GM12878 (cell line): ENCODE data around the gene SSMEM1.

DNA sequence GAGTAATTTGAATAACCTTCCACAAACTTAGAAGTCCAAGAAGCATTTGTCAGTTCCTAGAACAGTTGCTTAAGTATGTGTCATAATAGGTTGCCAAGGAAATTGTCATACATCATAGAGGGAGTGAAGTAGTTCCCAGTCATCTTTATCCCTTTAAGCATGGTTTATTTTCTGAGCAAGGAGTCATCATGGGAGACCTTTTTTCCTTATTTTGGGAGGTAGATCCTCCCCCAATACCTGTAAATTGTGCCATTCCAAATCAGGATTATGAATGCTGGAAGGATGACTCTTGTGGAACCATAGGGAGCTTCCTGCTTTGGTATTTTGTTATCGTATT, at the start of gene SSMEM1:
TSS of gene SSMEM1 (plus strand) at position 138 of the 337 bp plus-strand sequence.
- RAMPAGE, long total RNA: no peak
- RRBS, 2 experiments: no CpG with 5 or more reads among the region's 1 CpG
CAGE:
- cytosol, long polyA minus RNA: no peak
- cytosol, long polyA plus RNA: no peak
- long polyA plus RNA: no peak
- nucleolus, long total RNA: no peak
- nucleus, long polyA plus RNA: no peak
- nucleus, long total RNA: no peak

DNA sequence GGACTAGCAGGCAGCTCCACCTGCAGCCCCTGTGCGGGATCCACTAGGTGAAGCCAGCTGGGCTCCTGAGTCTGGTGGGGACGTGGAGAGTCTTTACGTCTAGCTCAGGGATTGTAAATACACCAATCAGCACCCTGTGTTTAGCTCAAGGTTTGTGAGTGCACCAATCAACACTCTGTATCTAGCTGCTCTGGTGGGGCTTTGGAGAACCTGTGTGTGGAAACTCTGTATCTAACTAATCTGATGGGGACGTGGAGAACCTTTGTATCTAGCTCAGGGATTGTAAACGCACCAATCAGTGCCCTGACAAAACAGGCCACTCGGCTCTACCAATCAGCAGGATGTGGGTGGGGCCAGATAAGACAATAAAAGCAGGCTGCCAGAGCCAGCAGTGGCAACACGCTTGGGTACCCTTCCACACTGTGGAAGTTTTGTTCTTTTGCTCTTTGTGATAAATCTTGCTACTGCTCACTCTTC, 22.8 kb downstream of the SSMEM1 start:
- RAMPAGE, long total RNA: no peak
- RRBS, 2 experiments: no CpG with 5 or more reads among the region's 7 CpGs
CAGE:
- cytosol, long polyA minus RNA: no peak
- cytosol, long polyA plus RNA: no peak
- long polyA plus RNA: no peak
- nucleolus, long total RNA: no peak
- nucleus, long polyA plus RNA: no peak
- nucleus, long total RNA: no peak

GRCh38 chr7:130363294-130363862, 16.9 kb upstream of the CPA1 start:
- RAMPAGE, long total RNA: no peak
- RRBS, 2 experiments: no CpG with 5 or more reads among the region's 8 CpGs
CAGE:
- cytosol, long polyA minus RNA: no peak
- cytosol, long polyA plus RNA: no peak
- long polyA plus RNA: no peak
- nucleolus, long total RNA: no peak
- nucleus, long polyA plus RNA: no peak
- nucleus, long total RNA: no peak

DNA sequence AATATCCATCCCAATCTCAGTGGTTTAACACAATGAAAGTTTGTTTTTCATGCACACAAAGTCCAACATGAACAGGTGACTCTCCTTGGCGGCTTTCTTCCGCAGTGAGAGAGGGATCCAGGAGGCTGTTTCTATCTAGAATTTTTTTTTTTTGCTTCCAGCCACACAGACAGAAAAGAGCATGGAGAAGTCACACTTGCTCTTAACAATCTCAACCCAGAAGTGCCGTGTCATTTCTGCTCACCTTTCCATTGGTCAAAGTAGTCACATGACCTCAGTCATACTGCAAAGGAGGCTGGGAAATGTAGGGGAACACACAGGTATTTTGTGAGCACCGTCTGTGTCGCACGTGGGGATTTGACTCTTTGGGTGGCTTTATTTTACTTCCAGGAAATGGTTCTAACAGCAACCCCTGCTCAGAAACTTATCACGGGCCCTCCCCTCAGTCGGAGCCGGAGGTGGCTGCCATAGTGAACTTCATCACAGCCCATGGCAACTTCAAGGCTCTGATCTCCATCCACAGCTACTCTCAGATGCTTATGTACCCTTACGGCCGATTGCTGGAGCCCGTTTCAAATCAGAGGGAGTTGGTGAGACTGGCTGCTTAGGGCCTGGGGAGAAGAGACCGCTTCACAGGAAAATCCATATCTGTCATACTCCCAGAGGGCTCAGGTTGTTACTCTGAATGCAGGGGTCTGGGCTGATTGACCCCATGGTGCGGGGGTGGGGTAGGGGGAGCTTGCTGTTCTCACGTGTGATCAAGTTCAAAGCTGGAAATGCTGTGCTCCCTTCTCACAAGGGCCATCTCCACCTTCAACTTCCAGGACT, 13.1 kb upstream of the CPA1 start:
- RAMPAGE, long total RNA: no peak
- RRBS, 2 experiments: no CpG with 5 or more reads among the region's 15 CpGs
CAGE:
- cytosol, long polyA minus RNA: no peak
- cytosol, long polyA plus RNA: no peak
- long polyA plus RNA: no peak
- nucleolus, long total RNA: no peak
- nucleus, long polyA plus RNA: no peak
- nucleus, long total RNA: no peak

DNA sequence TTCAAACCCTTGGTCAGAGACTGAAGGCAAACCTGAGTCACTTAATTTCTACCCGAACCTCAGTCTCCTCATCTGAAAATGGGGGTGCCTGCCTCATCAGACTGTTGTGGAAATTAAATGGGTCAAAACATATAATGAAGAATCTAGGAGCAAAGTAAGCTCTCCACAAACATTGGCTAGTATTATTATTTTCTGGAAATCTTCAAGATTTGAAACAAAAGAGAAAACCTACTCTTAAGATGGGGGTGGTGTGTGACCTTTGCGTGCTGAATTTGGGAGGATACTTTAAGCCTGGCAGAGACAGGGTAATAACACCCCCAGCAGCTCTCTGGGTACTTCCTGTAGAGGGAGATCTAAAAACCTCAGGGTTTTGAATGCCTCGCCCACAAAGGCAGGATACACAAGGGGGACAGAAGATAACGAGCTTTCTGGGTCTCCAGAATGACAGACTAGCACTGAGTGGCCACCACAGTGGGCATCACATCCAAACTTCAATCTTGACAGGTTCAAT, 14.0 kb downstream of the CPA1 start:
- RAMPAGE, long total RNA: no peak
- RRBS, 2 experiments: no CpG with 5 or more reads among the region's 4 CpGs
CAGE:
- cytosol, long polyA minus RNA: no peak
- cytosol, long polyA plus RNA: no peak
- long polyA plus RNA: no peak
- nucleolus, long total RNA: no peak
- nucleus, long polyA plus RNA: no peak
- nucleus, long total RNA: no peak

DNA sequence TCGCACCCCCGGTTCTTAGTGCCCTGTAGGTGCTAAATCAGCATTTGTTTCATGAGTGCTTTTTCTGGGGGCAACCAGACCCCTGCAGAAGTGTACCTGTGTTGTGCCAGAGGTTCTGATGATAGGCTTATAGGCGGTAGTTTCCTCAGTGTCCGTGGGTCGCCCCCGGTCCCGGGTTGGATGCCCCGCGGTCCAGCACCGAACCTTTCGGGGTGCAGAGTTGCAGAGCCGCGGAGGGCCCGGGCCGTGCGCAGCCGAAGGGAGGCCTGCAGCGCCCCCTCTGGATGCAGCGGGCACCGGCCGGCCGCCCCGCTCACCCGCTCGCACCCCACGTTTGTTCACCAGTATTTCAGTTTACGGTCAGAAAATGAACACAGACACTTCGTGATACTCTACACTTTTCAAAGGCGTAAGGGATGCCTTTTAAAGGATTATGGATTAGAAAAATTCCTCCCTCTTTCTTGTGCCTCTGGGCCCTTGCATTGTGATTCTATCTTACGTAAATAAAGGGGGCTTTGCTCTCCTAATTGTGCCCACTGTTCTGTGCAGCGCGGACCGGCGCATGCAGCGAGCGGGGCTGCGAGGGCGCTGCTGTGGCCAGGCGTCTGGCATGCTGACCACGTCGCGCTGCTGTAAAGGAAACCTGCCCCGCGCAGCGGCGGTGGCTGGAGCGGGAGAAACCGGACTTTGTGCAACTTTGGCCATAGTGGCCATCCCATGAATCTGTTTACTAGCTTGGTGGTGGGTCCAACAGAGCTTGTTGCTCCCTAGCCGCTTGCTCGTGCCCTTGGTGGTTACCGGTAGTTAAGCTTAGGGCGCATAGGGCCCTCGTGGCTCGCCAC, 918 bp upstream of the MEST start:
- RAMPAGE, long total RNA: no peak
- RRBS, 2 experiments: 40 to 41% methylated on average over 14 to 20 of the region's 54 CpGs
CAGE:
- cytosol, long polyA minus RNA: no peak
- cytosol, long polyA plus RNA: no peak
- long polyA plus RNA: no peak
- nucleolus, long total RNA: no peak
- nucleus, long polyA plus RNA: no peak
- nucleus, long total RNA: no peak

GRCh38 chr7:130493406-130493877, 1.6 kb downstream of the MEST start:
- RAMPAGE, long total RNA: no peak
- RRBS, 2 experiments: 50% methylated on average over 1 of the region's 11 CpGs; no CpG with 5 or more reads in 1 of the 2 experiments
CAGE:
- cytosol, long polyA minus RNA: no peak
- cytosol, long polyA plus RNA: no peak
- long polyA plus RNA: no peak
- nucleolus, long total RNA: no peak
- nucleus, long polyA plus RNA: no peak
- nucleus, long total RNA: no peak

- RAMPAGE, long total RNA: no peak
- RRBS, 2 experiments: no CpG with 5 or more reads among the region's 5 CpGs
CAGE:
- cytosol, long polyA minus RNA: no peak
- cytosol, long polyA plus RNA: no peak
- long polyA plus RNA: no peak
- nucleolus, long total RNA: no peak
- nucleus, long polyA plus RNA: no peak
- nucleus, long total RNA: no peak
These were observed 24.3 kb downstream of the MEST start for GRCh38 chr7:130515869-130516930.

- RAMPAGE, long total RNA: no peak
- RRBS, 2 experiments: no CpG with 5 or more reads among the region's 2 CpGs
CAGE:
- cytosol, long polyA minus RNA: no peak
- cytosol, long polyA plus RNA: no peak
- long polyA plus RNA: no peak
- nucleolus, long total RNA: no peak
- nucleus, long polyA plus RNA: no peak
- nucleus, long total RNA: no peak
These were observed 25.1 kb downstream of the MEST start for GRCh38 chr7:130516931-130517393.

DNA sequence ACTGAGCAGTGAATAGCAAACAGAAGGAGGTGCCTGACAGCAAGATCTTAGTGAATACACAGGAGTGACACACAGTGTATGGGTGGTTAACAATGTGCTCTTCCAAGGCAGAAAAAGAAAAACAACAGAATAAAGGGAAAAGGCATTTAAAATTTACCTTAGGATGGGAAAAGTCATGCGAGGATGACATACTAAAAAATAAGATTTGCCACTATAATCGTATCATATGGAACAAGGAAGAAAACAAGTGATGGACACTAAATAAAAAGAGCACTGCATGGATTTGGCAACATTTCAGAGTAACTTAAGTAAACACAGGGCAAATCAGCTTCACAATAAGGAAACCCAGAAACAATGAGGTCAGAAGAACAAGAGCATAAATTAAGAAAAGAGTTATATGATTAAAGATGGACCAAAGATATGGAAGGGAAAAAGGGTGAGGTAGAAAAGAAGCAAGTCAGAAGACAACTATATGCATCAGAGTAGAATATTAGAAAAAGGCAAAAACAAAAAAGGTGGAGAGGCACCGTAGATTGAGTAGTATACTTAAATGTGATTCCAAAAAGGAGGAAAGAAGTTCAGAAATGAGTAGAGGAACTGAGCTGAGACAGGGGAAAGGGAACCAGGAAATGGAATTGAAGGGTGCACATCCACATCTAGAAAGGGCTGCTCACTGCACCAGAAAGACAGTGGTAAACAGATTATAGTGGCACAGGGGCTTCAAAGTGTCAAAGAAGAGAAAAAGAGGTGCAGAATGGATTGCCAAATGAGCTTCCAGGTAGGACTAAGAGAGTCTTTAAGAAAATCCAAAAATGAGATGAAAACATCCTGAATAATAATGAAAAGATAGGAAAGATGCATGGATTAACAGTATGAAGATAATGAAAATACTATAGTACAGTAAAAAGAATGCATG, 29.8 kb downstream of the MEST start:
- RAMPAGE, long total RNA: no peak
- RRBS, 2 experiments: no CpG with 5 or more reads among the region's 3 CpGs
CAGE:
- cytosol, long polyA minus RNA: no peak
- cytosol, long polyA plus RNA: no peak
- long polyA plus RNA: no peak
- nucleolus, long total RNA: no peak
- nucleus, long polyA plus RNA: no peak
- nucleus, long total RNA: no peak

DNA sequence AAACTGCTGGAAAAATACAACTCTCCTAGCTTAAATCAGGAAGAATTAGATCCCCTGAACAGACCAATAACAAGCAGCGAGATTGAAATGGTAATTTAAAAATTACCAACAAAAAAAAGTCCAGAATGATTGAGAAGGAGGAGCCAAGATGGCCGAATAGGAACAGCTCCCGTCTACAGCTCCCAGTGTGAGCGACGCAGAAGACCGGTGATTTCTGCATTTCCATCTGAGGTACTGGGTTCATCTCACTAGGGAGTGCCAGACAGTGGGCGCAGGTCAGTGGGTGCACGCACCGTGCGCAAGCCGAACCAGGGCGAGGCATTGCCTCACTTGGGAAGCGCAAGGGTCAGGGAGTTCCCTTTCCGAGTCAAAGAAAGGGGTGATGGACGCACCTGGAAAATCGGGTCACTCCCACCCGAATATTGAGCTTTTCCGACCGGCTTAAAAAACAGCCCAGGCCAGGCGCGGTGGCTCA, 85.2 kb downstream of the MEST start:
- RAMPAGE, long total RNA: no peak
- RRBS, 2 experiments: no CpG with 5 or more reads among the region's 21 CpGs
CAGE:
- cytosol, long polyA minus RNA: no peak
- cytosol, long polyA plus RNA: no peak
- long polyA plus RNA: no peak
- nucleolus, long total RNA: no peak
- nucleus, long polyA plus RNA: no peak
- nucleus, long total RNA: no peak

DNA sequence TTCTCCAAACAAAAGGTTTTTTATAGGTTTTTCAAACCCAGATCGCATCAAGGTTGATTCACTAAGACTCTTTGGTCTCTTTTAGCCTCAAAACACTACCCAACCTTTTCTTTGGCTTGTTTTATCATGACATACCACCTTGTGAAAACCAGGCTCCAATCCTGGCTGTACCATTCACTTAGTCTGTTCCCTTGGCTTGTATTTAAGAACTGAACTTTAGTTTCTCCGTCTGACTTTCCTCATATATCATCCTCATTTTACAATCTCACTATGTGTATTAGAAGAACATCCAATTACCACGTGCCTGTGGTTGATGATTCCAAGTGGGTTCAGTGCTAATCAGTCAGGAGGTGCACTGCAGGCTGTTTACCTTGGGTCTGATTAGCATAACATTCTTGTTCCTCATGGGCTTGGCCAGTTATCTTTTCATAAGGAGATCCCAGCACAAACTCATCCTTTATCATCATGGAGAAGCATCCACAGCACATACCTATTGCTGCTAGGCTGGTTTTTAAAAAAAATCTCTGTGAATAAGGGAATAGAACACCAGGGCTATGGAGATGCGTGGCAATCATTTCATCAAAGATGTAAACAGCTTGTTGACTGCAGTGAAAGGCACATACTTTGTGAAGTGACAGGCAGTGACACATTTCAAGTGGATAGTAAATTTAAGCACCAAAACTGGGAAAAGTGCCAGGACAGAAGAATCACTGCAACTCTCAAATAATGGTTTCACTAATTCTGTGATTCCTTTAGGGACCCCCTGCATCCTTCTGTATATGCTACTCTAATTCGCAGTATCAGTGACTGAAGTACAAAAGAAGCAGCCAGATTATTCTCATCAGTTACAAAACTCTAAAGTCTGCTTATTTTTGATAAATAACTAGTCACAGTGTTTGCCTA, 145.0 kb upstream of the KLF14 start:
- RAMPAGE, long total RNA: no peak
- RRBS, 2 experiments: no CpG with 5 or more reads among the region's 5 CpGs
CAGE:
- cytosol, long polyA minus RNA: no peak
- cytosol, long polyA plus RNA: no peak
- long polyA plus RNA: no peak
- nucleolus, long total RNA: no peak
- nucleus, long polyA plus RNA: no peak
- nucleus, long total RNA: no peak

GRCh38 chr7:130885034-130885537, 151.1 kb upstream of the KLF14 start:
- RAMPAGE, long total RNA: no peak
- RRBS, 2 experiments: no CpG with 5 or more reads among the region's 7 CpGs
CAGE:
- cytosol, long polyA minus RNA: no peak
- cytosol, long polyA plus RNA: no peak
- long polyA plus RNA: no peak
- nucleolus, long total RNA: no peak
- nucleus, long polyA plus RNA: no peak
- nucleus, long total RNA: no peak

GRCh38 chr7:130901198-130902210, 167.5 kb upstream of the KLF14 start:
- RAMPAGE, long total RNA: no peak
- RRBS, 2 experiments: 94 to 98% methylated on average over 1 of the region's 23 CpGs
CAGE:
- cytosol, long polyA minus RNA: no peak
- cytosol, long polyA plus RNA: no peak
- long polyA plus RNA: no peak
- nucleolus, long total RNA: no peak
- nucleus, long polyA plus RNA: no peak
- nucleus, long total RNA: no peak

GRCh38 chr7:130922423-130922680, 188.3 kb upstream of the KLF14 start:
- RAMPAGE, long total RNA: no peak
CAGE:
- cytosol, long polyA minus RNA: no peak
- cytosol, long polyA plus RNA: no peak
- long polyA plus RNA: no peak
- nucleolus, long total RNA: no peak
- nucleus, long polyA plus RNA: no peak
- nucleus, long total RNA: no peak

GRCh38 chr7:130930069-130930765, 196.2 kb upstream of the KLF14 start:
- RAMPAGE, long total RNA: no peak
- RRBS, 2 experiments: no CpG with 5 or more reads among the region's 7 CpGs
CAGE:
- cytosol, long polyA minus RNA: no peak
- cytosol, long polyA plus RNA: no peak
- long polyA plus RNA: no peak
- nucleolus, long total RNA: no peak
- nucleus, long polyA plus RNA: no peak
- nucleus, long total RNA: no peak

- RAMPAGE, long total RNA: no peak
- RRBS, 2 experiments: no CpG with 5 or more reads among the region's 2 CpGs
CAGE:
- cytosol, long polyA minus RNA: no peak
- cytosol, long polyA plus RNA: no peak
- long polyA plus RNA: no peak
- nucleolus, long total RNA: no peak
- nucleus, long polyA plus RNA: no peak
- nucleus, long total RNA: no peak
These were observed 205.3 kb upstream of the KLF14 start for GRCh38 chr7:130939164-130939788.

DNA sequence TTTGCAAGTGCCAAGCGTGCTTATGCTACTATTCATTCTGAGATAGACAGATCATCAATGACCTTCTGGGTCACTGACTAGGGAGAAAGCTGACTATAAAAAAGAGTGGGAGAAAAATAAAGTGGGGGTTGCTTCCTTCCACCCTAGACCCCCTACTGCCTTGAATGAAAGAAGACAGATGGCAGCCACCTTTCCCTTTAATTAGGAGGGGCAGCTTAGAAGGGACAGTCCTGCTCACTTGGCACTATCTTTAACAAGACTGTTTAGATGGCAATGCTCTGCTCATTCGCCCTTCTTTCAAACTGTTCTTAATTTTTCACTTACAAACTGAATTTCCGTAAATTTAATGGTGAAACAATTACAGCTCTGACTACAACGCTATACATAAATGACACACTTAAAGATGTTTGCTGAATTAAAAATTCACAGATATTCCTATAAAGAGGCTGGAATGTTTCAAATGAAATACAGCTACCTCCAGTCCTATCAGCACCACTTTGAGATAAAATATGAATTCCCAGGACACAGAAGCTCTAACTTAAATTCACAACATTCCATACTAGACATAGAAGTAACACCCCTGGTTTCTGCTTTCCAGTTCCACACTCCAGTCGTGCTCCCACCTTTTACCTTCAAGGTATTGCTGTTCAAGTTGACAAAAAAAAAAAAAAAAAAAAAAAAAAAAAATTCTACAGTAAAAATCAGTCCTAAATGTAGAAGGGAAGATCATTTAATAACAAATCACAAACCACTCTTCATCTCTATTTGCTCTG, 206.0 kb upstream of the KLF14 start:
- RAMPAGE, long total RNA: no peak
- RRBS, 2 experiments: no CpG with 5 or more reads among the region's 5 CpGs
CAGE:
- cytosol, long polyA minus RNA: no peak
- cytosol, long polyA plus RNA: no peak
- long polyA plus RNA: no peak
- nucleolus, long total RNA: no peak
- nucleus, long polyA plus RNA: no peak
- nucleus, long total RNA: no peak

DNA sequence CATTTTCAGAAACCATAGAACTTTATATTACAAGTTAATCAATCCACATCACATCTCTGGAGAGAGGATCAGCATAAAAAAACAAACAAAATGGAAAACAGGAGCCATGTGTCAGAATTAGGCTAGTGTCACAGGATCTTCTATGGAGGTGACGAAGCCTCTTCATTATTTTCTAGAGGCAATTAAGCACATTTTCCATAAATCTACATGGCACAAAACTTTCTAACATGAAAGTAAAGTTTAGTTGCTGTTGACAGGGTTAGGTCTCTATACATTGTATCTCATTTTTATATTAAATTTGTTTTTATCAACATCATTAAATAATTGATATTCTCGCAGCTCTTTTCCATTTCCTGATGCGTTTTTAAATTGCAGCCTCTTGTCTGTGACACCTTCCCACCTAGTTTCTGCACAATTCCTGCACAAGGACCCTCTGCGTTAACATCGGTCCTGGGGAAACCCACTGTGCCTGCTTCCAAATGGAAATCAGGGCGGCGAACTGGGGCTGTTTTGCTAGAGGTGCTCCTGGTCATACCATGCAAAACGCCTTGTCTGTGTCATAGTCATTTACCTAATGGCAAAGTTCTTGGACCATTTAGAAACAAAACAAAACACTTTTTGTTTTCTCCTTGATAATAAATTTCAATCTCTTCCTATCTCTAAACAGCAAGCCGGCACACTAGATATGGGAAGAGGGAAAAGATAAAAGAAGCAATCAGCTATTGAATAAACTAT, 206.7 kb upstream of the KLF14 start:
- RAMPAGE, long total RNA: no peak
- RRBS, 2 experiments: 0% methylated on average over 1 of the region's 9 CpGs; no CpG with 5 or more reads in 1 of the 2 experiments
CAGE:
- cytosol, long polyA minus RNA: no peak
- cytosol, long polyA plus RNA: no peak
- long polyA plus RNA: no peak
- nucleolus, long total RNA: no peak
- nucleus, long polyA plus RNA: no peak
- nucleus, long total RNA: no peak

DNA sequence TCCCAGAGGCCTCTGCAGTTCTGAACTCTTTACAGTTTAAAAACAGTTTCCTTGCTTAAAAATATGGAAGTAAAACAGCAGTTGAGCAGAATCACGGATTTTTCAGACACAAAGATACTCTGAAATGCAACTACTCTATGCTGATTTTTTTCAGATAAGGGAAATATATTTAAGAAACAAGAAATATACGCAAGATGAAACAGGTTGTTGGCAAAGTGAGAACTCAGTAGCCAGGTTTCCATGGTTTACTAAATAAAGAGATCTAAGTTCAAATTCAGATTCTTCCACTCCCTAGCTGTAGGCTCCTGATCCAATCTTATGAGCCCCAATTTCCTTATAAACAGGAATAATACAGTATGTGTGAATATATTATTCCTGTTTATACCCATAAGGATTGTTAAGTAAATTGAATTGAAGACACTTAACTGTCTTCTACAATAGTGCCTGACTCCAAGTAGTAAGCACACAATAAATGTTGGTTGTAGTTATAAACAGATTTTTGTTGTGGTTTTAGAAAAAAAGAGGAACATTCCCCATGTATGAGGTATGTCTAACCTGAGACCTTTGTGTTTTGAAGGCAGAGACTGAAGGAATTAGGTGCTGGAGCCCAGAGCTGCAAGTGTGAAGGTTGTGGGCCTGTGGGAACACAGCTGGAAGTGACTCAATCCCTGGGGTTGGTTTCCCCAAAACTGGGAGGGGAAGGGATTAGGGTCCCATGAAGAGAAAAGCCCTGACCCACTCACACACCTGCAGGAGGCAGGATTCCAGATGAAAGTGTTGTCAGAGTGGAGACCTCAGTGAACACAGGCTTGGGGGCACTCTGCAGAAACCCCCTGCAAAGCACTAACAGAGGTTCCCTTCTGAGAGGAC, 264.9 kb upstream of the KLF14 start:
- RAMPAGE, long total RNA: no peak
- RRBS, 2 experiments: no CpG with 5 or more reads among the region's 2 CpGs
CAGE:
- cytosol, long polyA minus RNA: no peak
- cytosol, long polyA plus RNA: no peak
- long polyA plus RNA: no peak
- nucleolus, long total RNA: no peak
- nucleus, long polyA plus RNA: no peak
- nucleus, long total RNA: no peak